Tibial artery (tissue), 1 donor: Measurements from ENCODE around the gene GLMN.

GRCh38 chr1:89565129-89566104 lies 40.8 kb downstream of the LRRC8B start:
- PRO-cap: no peak

- PRO-cap: no peak
These were observed 26.3 kb downstream of the LRRC8D start for GRCh38 chr1:89846946-89847689.

- PRO-cap: no peak
These were observed 41.5 kb upstream of the ZNF326 start for GRCh38 chr1:89953269-89953850.

DNA sequence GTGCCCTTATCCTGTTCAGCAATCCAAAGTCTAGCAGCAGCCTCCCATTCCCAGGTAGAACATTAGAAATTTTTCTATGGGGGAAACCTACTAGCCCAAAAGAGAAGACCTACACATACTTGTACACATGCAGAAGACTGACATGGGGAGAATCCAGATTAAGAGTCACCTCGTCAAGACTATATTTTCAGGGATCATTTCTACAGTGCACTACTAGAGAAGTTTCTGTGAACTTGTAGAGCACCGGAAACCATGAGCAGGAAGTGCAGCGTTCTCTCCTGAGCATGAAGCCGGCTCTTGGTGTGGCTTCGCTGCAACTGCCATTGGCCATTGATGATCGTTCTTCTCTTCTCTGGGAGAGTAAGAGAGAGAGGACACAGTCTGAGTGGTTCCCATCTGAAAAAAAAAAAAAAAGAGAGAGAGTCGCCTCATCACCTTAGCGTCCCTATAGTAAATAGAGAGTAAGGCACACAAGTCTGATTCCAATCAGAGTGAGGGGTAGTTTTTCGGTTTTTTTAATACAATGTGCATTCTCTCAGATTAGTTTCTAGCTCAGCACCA lies 59.4 kb downstream of the BARHL2 start:
- PRO-cap: no peak

GRCh38 chr1:90965977-90966354 lies 55.9 kb downstream of the ZNF644 start:
- PRO-cap: no peak

DNA sequence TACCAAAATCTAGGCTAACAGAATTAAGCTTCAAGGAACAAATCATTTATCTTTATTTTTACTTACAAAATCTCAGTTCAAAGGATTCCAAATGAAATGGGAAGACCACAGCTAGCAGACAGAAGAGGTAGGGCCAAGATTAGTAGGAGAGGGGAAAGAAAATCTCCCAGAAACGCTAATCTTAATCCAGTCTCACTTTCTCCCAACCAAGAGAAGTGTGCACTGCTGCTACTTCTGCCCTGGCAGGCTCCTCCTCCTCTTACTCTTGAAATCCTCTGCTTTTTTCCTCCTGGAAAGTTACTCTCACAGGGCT lies 4.6 kb downstream of the ZNF644 start:
- PRO-cap: no peak

GRCh38 chr1:91091749-91092111 lies 69.9 kb upstream of the ZNF644 start:
- PRO-cap: no peak

DNA sequence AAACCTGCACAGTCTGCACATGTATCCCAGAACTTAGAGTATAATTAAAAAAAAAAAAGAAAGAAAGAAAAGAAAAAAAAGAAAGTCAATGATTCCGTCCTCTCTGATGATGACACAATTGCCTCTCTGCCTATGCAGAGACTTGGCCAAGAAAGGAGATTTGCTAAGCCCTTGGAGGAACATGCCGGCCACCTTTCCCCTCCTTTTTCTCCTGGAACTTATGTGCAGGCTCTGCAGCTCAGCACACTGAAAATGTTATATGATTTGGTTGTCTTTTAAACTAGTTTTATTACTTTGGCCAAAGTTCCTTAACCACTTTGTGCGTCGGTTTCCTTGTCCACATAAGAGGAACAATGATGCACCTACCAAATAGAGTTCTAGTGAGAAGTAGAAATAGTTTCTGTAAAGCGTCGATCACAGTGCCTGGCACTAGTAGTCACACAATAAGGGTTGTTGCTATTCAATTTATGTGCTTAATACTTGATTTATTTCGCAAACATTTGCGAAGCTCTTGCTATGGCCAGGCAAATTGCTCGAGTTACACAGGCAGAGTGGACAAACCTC lies 111.5 kb upstream of the ZNF644 start:
- PRO-cap: no peak

DNA sequence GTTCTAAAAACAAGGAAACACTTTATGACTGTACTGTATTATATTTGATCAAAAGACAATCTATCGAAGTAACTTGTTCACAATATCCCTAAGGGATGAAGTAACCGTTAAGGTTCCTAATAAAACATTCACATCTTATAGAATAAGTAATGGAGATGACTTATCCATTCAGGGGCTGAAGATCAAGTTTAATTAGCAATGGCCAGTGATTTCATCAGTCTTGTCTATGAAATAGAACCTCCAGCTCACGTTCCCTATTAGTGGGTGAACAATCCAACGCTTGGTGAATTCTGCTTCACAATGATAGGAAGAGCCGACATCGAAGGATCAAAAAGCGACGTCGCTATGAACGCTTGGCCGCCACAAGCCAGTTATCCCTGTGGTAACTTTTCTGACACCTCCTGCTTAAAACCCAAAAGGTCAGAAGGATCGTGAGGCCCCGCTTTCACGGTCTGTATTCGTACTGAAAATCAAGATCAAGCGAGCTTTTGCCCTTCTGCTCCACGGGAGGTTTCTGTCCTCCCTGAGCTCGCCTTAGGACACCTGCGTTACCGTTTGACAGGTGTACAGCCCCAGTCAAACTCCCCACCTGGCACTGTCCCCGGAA lies 17.5 kb downstream of the HFM1 start:
- PRO-cap: no peak

DNA sequence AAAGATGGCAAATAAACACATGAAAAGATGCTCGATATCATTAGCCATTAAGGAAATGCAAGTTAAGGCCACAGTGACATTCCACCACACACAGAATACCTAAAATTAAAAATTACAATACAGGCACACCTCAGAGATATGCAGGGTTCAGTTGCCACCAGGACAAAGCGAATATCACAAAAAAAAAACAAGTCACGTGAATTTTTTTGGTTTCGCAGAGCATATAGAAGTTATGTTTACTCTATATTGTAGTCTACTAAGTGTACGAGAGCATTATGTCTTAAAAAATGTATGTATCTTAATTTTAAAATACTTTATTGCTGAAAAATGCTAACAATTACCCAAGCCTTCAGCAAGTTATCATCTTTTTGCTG lies 95.6 kb downstream of the CDC7 start:
- PRO-cap: no peak

DNA sequence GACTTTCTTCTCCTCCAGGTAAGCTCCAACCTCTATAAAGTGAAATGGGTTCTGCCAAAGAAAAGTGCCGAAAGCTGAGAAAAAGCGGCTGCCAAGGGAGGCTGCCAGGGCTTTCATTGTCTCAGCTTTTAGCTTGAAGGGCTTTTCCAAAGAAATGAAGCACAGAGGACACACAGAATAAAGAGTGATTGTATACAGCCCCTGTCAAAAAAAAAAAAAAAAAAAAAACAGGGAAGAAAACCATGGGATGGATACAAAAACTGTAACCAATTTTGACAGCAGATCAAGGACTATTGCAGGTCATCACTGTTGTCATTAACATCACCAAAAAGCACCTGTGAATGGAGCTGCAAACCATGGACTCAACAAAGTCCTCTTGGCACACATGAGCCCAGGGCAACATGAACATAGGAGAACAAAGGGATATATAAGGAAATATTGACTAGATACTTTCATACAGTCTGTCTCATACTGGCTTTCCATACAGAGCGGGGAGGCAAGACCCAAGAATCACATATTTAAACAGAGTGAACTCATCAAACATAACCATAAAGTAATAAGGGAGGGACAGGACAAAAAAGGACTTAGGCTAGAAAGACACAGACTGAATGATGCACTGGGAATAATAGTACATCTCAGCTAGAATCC lies 126.6 kb downstream of the TGFBR3 start:
- PRO-cap: no peak

- PRO-cap: no peak
These were observed 39.3 kb downstream of the TGFBR3 start for GRCh38 chr1:91846403-91847276.

DNA sequence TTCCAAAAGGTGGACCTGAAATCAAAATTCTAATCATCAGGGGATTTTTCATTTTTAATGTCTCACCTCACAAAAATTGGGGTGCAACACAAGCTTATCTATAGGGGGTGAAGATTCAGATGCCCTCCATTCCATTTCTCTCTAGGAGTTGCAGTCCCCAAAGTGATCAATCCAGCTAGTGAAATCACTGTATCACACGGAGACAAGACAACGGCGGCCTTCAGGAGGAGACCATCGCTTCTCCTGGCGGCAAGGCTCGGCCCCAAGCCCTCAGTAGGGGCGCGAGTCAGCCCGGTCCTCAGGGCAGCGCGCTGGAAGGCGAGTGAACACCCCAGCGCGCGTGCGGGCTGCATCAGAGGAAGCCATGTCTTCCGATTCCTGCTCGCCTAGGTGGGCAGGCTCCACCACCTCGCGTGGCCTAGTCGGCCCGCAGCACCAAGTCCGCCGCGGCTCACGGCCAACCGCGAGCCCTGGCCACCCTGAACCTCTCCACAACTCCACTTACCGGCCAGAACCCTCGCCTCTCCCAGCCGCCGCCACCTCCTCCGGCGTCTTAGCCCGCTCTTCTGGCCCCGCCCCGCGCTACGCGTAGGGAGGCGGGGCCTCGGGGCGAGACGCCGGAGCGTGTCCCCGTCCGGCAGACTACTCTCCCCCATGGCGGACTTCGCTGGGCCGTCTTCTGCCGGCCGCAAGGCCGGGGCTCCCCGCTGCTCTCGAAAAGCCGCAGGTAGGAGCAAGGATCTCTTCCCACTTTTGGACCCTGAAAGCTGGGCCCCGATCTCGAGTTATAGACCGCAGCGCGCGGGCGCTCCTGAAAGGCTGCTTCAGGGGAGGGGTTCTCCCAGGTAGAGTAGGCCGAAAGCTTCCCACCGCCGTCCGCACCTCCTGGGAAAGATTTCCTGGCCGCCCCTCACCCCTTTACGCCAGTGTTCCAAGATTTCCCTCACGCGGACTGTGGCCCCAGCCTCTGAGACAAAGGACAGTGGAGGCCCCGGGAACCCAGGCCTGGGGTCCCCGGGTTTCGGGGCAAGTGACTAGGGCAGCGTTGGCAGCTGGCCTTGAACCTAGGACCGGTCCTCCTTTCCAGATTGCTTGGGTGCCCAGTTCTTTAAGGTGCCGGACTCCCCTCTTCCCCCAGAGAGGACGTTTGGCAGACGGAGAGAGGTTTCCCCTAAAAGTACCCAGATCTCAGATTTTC lies at the start of gene GLMN:
GLMN (minus strand) TSS at position 568 of the 1,198 bp plus-strand sequence.
- PRO-cap: bidirectional peak, plus-strand start at position 640 of the sequence, minus-strand start at position 555 of the sequence

DNA sequence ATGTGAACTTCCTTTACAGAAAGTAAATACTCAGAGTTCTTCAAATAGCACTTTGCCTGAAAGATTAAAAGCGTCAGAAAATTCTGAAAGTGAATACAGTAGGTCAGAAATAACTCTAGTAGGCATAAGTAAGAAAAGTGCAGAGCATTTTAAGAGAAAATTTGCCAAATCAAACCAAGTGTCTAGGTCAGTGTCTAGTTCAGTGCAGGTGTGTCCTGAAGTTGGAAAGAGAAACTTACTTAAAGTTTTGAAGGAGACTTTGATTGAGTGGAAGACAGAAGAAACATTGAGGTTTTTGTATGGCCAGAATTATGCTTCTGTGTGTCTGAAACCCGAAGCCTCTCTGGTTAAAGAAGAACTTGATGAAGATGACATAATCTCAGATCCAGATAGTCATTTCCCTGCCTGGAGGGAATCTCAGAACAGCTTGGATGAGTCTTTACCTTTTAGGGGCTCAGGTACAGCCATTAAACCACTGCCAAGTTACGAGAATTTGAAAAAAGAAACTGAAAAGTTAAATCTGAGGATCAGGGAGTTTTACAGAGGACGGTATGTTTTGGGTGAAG lies 25.0 kb downstream of the RPAP2 start:
- PRO-cap: no peak

DNA sequence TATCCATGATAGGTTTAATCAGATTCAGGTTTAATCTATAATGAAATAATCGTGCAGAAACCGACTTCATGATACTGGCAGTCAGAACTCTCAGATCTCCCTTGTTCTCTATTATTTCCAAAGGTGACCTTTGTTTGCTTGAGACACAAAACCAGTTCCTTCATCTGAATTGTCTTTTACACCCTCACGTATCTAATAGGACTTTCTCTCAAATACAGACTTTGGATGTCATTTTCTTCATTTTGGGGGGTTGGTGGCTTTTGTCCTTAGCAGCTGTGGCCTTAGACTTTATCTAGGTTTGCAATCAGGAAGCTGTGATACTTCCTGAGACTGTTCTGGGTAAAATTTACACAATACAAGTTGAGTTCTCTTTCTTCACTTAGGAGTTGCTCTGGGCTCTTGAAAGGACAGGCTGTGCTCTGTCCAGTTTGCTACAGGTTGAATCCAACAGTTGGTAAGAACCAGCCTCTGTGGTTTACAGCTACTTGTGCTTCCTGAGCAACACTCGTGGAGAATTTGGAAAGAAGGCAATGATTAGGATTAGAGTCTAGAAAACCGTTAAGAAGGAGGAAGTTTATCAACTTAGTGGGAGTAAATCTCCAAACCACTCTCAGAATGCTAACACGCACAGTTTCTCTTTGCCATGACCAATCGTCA lies 27.0 kb downstream of the GFI1 start:
- PRO-cap: no peak

- PRO-cap: no peak
These were observed 1.8 kb downstream of the GFI1 start for GRCh38 chr1:92484708-92485611.

DNA sequence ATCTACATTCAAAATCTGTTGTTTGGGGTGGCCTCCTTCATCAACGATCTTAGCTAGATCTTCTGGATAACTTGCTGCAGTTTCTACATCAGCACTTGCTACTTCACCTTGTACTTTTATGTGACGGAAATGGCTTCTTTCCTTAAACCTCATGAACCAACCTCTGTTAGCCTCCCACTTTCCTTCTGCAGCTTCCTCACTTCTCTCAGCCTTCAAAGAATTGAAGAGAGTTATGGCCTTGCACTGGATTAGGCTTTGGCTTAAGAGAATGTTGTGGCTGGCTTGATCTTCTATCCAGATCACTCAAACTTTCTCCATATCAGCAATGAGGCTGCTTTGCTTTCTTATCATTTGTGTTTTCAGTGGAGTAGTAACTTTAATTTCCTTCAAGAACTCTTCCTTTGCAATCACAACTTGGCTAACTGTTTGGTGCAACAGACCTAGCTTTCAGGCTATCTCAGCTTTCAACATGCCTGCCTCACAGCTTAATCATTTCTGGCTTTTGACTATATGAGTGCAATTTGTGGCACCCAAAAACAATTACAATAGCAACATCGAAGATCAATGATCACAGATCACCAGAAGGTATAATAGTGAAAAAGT lies 56.5 kb upstream of the GFI1 start:
- PRO-cap: no peak

DNA sequence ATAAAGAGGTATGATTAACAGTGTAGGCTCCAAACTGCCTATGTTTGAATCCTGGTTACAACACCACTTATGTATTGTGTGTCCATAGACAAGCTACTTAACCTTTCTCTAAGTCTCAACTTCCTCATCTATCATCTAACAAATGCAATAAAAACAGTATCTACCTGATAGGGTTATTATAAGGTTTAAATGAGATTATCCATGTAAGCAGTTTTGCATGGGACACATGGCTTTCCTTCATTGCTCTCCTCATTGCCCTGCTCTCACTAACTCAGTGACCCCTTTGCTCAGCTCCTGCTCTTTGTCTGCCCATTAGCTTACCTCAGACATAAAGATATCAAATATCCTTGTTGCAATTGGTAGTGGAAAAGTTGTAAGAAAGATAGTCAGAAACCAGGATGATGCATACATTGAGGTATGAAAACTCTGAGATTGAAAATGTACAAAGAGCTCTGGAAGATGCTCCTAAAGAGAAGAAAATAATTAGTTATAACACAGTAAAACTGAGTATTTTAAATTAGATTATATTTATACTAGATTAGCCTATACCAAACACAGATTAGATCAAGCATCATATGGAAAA lies 89.8 kb downstream of the EVI5 start:
- PRO-cap: no peak

- PRO-cap: unidirectional peak, minus-strand start at chr1:92832969
These were observed 776 bp downstream of the RPL5 start for GRCh38 chr1:92832592-92833040.

DNA sequence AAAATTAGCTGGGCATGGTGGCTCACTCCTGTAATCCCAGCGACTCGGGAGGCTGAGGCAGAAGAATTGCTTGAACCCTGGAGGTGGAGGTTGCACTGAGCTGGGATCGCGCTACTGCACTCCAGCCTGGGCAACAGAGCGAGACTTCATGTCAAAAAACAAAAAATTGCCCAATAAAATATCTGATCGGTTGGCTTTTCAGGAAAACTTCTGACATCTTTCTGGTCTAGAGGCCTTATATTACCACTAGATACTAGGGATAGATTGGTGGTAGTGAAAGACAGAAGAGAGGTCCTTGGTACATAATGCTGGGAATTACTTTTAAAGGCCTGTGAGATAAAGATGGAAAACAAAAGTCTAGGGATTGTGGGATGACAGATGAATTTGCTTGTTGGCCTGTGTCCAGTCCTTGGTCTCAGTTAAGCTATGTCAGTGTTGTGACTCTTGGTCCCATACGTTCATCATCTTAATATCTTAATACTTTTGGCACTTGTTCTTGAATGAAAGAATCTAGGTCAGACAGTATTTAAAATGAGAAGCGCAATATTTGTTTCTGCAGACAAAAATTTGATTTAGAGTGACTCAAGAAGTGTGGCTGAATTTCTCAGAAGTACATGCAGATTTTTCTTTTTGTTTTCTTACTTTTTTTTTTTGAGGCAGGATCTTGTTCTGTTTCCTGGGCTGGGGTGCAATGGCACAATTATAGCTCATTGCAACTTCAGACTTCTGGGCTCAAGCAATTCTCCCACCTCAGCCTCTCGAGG lies 7.5 kb downstream of the RPL5 start:
- PRO-cap: no peak